SK-N-DZ (cell line): ENCODE measurements around the genes MLLT10 and COMMD3.

DNA sequence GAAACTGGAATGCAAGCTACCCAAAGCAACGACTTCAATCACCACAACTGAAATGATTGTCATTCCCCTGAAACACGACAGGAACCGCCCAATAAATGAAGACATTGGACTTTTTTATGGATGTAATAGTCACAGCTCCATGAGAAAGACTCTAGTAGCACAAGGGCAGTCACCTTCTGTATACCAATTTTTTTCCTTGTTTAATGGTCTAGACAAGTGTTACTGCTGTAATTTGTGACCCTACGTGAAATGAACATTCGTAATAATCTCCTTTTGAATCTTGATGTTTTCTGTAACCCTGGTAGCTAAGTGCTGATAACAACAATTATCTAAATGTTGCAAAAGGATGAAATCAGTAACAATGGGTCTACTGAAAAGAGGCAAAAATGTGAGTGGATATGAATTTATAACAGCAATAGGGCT lies 200.6 kb upstream of the NEBL start:
RAMPAGE:
- cytosol, long total RNA: no peak
- nucleus, long total RNA: no peak

DNA sequence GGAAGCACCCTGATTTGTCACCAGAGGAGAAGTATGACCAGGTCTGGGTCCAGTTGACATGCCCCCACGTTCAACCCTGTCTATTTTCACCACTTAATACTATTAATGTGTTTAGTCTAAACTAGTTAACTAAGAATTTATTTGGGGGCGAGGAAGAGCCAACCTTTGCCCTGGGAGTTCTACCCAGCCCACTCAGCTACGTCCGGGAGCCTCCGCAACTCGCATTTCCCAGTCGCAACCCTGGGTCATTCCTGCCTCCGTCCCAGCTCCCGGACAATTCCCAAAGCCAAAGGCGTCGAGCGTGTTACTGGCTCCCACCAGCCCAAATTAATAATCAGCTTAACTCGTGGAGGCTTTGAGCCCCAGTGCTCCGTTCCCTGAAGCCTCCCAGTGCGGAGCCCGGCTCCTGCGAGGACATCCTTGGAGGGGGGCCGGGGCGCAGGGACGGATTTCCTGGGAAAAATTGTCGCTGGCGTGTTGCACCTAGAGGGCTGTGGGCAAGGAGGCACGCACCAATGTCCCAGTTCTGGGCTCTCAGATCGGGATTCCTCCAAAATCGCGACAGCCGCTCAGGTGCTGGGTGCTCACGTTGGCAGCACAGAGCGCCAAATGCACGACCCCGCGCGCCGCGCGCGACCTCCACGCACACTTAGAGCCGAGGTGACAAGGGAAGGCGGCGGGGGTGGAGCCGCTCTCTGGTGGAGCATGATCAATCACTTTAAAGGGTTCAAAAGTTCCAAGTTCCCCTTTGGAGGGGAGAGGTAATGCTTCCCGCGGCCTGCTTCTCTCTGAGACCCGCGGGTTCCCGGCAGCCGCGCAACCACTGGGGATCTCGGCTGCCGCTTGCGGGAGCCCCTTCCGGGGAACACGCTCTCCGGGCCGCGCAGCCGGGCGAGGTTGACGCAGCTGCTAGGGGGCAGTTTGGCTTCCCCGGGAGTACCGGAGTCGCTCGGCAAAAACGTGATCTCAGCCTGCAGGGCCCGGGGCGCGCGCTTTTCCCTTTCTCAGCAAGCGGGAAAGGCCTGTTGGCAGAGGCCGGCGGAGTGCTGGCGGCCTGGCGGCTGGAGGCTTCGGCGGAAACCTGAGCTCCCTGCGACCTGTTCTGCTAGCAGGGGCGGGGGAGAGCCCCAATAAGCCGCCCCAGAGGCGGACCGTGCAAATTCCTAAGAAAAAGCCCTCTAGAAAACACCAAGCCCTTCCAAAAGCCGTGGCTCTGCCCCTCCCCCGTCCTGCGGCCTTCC lies 25.6 kb downstream of the SKIDA1 start:
RAMPAGE:
- cytosol, long total RNA: no peak
- nucleus, long total RNA: no peak

GRCh38 chr10:21533870-21534570 lies at the start of gene MLLT10:
Gene MLLT10 (plus strand): TSS chr10:21534232.
RAMPAGE:
- cytosol, long total RNA: start-site peak on the plus strand at chr10:21534221-21534486, 58 and 85 reads in 2 replicates
- nucleus, long total RNA: start-site peak on the plus strand at chr10:21534206-21534497, 59 and 33 reads in 2 replicates

DNA sequence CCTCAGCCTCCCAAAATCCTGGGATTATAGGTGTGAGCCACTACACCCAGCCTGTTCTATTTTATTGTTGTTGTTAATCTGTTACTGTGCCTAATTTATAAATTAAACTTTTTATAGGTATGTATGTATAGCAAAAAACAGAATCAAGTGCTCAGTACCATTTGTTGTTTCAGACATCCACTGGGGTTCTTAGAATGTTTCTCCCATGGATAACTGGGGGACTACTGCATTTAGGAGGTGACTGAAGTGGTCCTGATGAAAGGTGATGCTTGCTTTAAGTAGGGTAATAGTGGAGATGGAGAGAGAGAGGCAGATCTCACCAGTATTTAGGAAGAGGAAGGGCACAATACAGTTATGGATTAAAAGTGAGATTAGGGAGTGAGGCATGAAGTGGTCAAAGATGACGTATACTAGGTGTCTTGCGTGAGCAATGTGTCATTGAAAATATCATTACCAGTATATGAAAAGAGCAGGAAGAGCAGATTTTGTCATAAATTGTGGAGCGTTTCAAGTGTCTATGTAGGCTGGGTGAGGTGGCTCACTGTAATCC lies 48.4 kb downstream of the MLLT10 start:
RAMPAGE:
- cytosol, long total RNA: no peak
- nucleus, long total RNA: no peak

DNA sequence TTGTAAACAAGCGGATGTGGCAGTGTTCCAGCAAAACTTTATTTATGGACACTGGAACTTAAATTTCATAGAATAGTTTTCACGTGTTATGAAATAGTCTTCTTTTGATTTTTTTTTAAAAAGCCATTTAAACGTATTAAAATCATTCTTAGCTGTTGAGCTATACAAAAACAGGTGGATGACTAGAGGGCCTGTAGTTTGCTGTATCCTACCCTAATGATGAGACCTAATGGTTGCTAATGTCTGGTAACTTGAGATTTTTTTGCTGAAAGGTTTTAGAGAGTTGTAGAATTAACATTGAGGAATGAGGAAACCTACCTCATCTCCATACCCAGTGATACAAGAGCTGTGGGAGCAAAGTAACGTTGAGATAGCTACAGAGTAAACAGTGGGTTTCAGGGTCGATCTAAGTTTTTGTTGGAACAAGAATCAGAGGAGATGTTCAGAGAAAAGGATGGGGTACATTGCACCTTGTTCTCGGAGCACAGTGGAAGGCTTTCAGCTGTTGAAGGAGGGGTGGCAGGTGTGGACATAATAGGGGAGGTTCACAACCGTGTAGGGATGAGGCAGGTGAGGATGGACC lies 121.5 kb downstream of the MLLT10 start:
RAMPAGE:
- cytosol, long total RNA: no peak
- nucleus, long total RNA: no peak

DNA sequence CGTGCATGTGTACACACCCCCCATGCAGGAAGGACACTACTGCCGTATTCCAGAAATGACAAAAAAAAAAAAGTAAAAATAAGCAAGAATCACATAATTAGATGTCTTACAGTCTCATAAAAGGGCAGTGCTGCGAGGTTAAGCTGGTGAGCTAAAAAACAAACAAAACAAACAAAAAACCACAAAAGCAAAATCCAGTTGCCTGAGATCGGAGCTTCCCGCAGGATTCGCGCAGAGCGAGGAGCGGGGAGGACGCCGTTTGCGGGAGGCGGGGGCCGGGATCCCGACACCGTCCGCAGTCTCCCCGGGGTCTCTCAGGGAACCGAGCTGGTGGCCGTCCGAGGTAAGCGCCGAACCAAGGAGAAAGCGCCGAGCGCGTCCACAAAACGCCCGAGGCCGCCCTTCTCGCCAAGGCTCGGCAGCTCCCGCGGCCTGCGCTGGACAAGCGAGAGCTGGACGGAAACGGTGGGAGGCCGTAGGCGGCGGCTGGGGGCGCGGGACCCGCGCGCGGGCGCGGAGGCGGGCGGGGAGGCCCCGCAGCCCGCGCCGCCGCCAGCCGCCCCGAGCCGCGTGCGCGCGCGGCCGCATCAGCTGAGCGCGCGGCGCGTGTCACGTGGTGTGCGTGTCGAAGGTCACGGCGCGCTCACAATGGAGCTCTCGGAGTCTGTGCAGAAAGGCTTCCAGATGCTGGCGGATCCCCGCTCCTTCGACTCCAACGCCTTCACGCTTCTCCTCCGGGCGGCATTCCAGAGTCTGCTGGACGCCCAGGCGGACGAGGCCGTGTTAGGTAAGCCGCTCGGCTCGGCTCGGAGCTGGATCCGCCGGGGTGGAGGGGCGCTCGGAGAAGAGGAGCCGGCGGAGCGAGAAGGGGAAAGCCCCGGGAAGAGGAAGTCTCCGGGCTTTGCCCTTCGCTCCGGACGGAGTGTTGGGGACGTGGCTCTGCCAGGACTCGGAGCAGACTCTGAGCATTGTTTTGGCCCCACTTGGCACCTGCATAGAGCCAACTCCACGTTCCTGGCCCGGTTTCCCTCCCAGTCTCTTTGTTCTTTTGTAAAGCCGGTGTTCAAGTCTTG lies at the start of gene COMMD3:
Gene COMMD3 (plus strand): TSS at position 619 of the 1,073 bp plus-strand sequence.
RAMPAGE:
- cytosol, long total RNA: start-site peak on the plus strand centred at position 660 of the sequence, 61 bp wide, 767 and 568 reads in 2 replicates
- nucleus, long total RNA: start-site peak on the plus strand centred at position 646 of the sequence, 75 bp wide, 1,017 and 208 reads in 2 replicates

DNA sequence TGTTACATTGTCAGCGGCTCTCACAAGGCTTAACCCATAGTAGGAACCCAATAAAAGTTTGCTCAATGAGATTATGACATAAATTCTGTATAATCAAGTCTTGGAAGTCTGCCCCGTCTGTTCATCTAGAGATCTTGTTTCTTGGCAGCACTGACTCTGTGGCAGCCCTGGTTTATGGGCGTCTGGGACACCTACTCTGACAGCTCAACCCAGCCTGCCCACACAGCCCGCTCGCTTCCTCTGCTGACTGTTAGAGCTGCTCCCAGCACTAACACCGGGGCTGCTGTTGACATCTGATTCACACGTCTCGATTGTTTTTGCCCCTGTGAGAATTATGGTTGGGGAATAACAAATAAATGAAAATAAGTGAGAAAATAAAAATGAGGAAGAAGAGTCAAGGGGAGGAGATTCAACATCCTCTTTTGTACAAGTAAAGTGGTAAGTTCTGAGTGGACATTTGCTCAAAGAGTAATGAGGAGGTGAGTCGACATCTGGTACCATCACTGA lies 160.8 kb downstream of the SPAG6 start:
RAMPAGE:
- cytosol, long total RNA: no peak
- nucleus, long total RNA: no peak

GRCh38 chr10:22541157-22542496 lies 172.8 kb downstream of the PIP4K2A start:
RAMPAGE:
- cytosol, long total RNA: no peak
- nucleus, long total RNA: no peak

RAMPAGE:
- cytosol, long total RNA: no peak
- nucleus, long total RNA: no peak
Observed at GRCh38 chr10:22609563-22610377, 104.6 kb downstream of the PIP4K2A start.

DNA sequence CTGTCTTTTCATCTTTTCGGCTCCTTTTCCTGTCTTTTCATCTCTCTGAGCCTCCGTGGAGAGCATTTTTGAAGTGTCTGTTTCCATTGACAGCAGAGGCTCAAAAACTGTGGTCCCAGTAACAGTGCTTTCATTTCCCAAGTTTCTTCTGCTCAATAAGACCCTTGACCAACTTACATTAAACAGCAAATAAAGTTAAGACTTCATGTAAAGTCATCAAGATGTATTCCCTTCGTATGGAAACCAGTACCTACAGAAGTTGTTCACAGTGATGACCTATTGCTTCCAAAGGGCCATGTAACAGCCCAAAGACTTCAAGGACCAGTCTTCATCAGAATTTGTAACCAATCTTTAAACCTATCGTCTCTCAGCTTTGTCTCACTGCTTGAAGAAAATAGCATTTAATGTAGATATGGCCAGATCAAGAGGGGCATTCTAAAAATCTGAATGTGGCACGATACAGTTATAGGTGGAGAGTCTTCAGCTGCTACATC lies 38.3 kb downstream of the PIP4K2A start:
RAMPAGE:
- cytosol, long total RNA: no peak
- nucleus, long total RNA: no peak

DNA sequence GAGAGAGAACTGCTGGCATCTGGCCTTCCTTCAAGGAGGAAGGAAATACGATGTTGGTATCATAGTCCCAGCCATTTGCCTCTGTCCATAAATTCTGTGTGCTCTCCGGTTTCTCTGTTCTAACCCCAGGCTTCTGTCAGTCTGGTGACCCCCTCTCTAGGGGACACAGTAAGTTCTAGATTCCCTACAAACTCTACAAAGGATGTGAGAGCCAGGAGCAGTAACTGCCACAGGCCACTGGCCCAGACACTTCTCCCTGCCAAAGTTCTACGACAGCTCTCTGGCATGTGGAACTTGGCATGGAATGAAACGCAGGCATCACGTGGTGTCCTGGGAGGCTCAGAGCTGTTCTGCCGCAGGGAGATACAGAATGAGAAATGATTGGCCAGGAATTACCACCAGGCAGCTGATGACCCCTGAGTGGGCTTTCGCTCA lies 29.9 kb upstream of the MSRB2 start:
RAMPAGE:
- cytosol, long total RNA: no peak
- nucleus, long total RNA: no peak

DNA sequence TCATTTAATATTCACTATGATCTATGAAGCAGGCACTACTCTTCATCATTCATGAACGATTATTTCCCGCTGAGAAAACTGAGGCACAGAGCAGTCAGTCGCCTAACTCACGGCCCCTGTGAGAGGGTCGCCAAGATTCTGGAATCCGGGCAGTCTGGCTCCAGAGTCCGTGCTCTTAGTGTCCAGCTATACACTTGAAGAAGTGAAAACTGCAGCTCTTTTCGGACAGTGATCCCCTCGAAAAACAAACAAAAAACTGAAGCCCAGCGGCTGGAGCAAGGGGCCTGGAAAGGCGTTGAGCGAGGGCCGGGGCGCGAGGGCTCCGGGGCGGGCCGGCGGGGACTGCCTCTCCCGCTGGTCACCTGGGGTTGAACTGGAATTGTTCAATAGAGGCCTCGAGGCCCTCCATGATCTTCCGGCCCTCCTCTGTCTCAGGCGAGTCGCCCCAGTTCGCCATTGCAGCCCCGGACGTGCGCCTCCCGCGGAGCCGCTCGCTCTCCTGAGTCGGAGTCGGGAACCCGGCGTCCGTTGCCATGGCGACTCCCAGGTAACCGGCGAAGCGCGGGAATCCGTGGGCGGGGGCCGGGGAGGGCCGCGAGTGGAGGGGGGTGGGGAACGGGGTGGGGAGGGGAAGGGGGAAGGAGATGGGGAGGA lies 926 bp downstream of the C10orf67 start:
RAMPAGE:
- cytosol, long total RNA: no peak
- nucleus, long total RNA: no peak

DNA sequence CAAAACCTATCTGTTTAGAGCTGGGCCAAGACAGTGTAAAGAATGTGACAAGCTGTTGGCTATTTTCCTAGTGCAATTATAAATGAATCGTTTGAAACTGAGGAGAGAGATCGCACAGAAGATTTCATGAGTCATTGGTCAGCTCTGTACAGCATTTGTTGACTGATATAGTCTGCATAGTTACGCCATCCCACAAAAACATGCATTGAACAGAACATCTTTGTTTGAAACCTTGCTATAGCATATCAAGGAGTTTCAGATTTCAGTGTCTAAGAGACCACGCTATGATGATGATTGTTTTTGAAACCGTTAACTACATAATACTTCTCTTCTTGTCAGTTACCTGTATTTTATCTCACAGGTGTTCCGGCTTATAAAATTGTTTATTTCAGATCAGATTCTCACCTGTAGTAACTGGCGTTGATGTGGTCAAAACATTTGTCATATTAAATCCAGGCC lies 1.3 kb upstream of the C10orf67 start:
RAMPAGE:
- cytosol, long total RNA: no peak
- nucleus, long total RNA: no peak

RAMPAGE:
- cytosol, long total RNA: no peak
- nucleus, long total RNA: no peak
Observed at GRCh38 chr10:23643380-23643957, 204.6 kb downstream of the OTUD1 start.

DNA sequence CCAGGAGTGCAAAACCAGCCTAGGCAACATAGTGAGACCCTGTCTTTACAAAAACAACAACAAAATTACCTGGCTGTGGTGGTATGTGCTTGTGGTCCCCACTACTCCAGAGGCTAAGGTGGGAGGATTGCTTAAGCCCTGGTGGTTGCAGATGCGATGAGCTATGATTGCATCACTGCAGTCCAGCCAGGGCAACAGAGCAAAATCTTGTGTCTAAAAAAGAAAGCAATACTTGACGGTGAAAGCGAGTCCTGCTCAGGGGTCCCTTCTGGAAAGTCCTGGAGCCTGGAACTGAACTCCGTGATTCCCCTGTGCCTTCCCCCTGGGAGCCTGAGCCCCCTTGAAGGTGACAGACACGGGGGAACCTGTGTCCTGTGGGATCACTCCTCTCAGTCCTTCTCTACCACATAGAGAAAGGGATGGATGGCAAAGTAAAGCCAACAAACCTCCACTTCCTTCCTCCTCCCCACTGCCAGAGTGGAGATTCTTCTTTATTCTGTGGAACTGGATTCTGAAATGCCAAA lies 50.5 kb downstream of the KIAA1217 start:
RAMPAGE:
- cytosol, long total RNA: no peak
- nucleus, long total RNA: no peak

GRCh38 chr10:24416222-24416644 lies 207.3 kb downstream of the KIAA1217 start:
RAMPAGE:
- cytosol, long total RNA: no peak
- nucleus, long total RNA: no peak

DNA sequence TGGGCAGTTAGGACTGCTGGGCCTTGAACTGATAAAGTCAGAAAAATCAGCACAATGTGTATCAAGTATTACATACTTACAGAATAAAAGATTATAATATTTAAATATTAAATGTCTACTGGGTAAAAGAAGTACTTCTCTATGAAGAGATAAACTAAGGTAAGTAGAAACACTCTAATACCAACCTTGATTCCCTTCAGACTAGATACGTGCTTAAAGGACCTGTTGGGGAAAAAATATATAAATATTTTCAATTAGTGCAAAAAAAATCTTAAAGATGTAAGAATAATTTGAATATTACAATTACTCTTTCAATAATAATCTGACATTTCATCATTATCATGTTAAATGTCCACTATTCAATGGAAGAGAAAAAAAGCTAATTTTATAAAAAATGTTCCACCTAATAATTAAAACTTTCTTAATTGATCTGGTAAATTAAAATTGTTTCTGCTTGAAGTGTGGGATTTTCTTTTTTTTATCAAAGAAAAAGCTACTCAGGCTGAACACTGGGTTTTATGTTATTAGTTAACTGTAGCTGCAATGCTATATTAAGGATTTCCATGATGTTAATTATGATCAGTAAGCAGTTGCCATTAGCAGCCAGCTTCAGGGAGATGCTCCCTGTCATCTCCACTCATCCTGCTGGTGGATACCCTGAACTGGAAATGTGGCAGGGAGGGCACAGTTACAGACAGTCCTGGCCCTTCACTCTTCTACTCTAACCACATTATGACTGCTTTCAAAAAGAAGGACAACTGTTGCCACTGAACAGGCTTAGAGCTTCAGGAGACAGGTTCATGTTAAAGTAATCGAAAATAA lies 119.3 kb downstream of the ARHGAP21 start:
RAMPAGE:
- cytosol, long total RNA: no peak
- nucleus, long total RNA: no peak

DNA sequence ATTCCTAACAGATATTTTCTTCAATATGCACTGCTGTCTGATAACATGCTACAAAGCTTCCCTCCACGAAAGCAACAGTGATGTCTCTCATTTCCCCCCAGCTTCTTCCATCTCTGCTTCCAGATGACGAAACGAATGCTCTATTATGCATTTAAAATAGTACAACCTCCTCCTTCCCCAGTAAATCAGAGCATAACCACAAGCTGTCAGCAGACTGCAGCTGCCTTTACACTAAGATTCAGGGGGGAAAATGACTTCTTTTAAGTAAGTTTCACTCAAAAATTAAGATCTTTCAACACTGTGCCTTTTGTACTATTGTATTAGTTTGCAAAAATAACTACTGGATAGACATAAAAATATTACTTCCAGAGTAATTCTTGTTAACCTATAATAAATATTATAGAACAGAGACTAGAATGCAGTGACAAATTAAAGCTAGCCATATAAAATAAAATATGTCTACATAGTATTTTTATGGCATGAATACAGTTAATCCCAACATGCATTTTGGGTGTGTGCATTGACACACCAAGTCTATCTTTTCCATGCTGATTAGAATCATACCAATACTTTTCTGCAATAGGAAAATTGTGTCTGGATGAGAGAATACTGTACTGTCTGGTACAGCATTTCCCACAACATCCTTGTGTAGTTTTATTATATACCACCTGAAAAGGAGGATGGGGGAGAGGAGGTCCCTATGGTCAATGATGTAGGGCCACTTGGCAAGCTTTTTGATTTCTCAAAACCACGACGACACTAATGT lies 100.5 kb downstream of the ARHGAP21 start:
RAMPAGE:
- cytosol, long total RNA: no peak
- nucleus, long total RNA: no peak

RAMPAGE:
- cytosol, long total RNA: no peak
- nucleus, long total RNA: no peak
Observed at GRCh38 chr10:24722429-24722496, 1.4 kb downstream of the ARHGAP21 start.

RAMPAGE:
- cytosol, long total RNA: no peak
- nucleus, long total RNA: no peak
Observed at GRCh38 chr10:24869594-24869853, 82.9 kb downstream of the PRTFDC1 start.